PC-3 (cell line): ENCODE results near the genes CCL2, CCL11 and CCL1.

DNA sequence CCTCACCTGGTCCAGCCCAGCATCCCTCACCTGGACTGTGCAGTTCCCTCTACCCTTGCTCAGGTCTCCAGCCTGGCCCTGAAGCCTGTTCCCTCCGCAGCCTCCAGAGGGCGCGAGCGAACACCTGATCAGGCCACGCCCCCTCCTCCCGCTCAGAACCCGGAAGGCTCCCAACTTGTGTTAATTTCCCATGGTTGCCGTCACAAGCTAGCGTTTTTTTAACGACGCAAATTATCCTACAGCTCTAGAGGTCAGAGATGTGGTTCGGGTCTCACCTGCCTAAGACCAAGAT lies 59.7 kb downstream of the LRRC37B start:
- RAMPAGE, long total RNA = no peak

DNA sequence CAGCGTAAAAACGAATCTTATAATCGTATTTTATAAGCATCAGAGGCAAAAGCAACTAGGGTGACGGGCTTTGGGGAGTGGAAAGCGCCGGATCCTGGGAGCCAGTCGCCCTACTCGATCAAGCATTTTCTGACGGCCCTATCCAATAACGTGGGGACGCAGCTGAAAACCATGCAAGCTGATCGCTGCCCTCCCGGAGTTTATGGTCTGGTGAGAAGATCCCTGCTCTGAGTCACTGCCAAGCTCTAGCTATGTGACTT lies 404 bp upstream of the RHOT1 start:
- RAMPAGE, long total RNA = no peak

- RAMPAGE, long total RNA = no peak
Observed at GRCh38 chr17:32382392-32383341, 32.7 kb downstream of the ZNF207 start.

DNA sequence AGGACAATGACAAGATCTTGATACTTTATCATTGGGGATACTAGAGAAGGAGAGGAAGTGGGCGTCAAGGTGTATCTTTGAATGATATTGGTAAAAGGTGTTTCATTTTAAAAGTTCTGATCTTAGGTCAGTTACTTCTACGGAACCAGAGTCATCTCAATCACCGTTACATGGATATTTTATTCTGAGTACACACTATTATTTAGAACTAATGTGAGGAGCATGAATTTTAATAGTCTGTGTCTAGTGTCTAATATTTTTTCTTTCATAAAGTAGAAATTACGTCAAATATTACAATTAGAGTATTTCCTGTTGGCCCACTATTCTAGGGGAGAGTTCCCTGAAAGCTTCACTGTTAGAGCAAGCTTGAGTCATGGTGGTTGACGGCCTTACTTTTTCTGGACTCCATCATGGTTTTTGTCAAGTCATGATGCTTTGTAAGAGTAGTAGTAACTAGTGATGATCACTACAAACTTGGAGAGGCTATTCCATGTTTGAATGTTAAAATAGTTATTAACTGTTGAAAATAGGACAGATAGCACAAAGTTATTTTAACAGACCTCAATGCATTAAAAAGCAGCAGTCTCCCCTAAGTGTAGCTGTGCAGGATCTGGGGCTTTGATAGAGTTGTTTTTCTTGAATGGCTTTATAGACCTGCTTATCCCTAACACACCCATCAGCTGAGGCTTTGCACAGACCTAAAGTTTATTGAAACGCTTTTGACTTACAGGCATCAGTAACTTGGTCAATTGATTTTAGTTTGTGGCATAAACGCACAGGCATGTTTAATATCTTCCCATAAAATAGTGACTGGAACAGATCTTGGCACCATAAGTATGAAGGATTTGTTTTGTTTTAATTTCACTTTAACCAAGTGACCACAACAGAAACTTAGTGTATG lies 1.7 kb downstream of the PSMD11 start:
- RAMPAGE, long total RNA = no peak

DNA sequence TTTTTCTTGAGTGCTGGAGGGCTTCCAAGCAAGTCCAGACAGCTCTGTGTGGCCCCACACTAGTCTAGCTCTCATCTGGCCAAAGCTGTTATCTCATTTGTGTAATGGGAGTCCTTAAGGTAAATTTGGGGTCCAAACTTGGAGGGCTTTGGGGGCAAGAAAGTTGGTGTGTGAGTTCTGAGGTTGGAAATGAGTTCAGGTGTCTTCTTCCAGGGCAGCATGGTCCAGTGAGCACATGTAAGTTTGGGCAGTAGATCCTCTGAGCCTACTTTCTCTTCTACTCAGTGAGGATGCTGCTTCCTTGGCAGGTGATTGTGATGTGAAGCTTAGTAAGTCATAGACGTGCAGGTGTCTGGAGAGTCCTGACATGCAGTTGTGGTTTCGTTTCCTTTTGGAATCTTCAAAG lies 4.4 kb upstream of the CDK5R1 start:
- RAMPAGE, long total RNA = no peak

- RAMPAGE, long total RNA = no peak
Observed at GRCh38 chr17:32495962-32496212, 9.1 kb downstream of the CDK5R1 start.

DNA sequence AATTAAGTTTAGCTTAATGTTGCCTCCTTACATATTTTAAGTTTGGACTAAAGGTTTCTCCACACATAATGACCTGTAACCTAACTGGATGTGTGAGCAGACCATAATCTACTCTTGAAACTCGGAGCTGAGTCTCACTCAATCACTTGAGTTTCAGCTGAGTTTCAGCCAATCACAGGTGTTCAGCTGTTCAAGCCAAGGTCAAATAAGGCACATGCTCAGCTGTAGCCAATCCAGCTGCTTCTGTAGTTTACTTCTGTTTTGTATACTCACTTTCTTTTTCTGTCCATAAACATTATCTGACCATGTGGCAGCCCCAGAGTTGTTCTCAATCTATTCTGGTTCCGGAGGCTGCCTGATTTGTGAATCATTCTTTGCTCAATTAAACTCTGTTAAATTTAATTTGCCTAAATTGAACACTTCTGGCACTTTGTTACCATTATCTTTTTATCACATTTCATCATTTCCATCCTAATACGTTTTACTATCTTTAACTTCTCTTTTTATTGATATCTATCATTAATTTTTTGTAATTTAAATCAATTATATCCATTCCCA lies 72.6 kb downstream of the CDK5R1 start:
- RAMPAGE, long total RNA = no peak

DNA sequence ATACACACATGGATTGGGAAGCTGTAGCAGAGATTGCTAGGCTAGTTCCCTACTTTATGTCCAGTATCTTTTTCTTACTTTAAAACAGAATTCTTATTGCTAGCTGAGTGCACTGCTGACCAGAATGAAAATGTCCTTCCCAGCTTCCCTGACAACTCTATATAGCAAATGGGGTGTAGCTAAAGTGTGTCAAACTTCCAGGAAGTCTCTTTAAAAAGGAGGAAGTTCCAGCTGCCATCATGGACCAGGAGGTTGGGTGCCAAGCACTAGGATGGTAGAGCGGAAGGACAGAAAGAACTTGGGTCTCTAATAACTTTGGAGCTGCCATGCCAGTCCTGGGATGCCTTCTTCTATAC lies 140.8 kb downstream of the MYO1D start:
- RAMPAGE, long total RNA = no peak

DNA sequence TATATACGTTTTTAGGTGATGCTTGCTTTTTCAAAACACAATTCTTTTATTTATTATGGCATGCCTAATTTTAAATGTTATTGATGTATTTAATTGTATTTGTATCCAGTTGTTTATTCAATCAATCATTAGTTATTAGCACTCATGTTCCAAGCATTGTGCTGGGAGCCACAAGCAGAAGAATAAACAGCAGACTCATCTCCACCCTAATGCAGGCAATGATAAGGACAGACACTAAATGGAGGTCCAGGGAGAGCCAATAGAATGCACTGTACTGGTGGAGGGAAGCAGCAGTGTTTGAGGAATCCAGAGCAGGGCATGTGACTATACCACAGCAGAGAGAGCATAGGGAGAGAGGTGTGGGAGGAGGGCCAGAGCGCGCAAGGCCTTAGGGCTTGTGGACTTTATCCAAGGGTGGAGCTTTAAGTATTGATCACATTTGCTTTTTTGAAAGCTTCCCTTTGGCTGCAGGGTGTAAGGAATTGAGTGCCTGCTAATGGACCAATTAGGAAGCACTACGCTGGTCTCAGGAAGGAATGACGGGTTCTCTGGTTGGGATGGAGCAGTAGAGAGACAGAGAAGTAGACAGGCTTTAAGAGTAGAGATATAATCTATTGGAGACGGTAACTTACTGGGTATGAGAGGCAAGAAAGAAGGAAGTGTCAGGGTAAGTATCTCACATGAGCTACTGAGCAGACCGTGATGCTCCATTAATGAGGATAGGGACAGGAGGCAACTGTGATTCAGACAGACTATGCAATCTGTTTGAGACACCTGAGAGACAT lies 82.3 kb downstream of the MYO1D start:
- RAMPAGE, long total RNA = no peak

DNA sequence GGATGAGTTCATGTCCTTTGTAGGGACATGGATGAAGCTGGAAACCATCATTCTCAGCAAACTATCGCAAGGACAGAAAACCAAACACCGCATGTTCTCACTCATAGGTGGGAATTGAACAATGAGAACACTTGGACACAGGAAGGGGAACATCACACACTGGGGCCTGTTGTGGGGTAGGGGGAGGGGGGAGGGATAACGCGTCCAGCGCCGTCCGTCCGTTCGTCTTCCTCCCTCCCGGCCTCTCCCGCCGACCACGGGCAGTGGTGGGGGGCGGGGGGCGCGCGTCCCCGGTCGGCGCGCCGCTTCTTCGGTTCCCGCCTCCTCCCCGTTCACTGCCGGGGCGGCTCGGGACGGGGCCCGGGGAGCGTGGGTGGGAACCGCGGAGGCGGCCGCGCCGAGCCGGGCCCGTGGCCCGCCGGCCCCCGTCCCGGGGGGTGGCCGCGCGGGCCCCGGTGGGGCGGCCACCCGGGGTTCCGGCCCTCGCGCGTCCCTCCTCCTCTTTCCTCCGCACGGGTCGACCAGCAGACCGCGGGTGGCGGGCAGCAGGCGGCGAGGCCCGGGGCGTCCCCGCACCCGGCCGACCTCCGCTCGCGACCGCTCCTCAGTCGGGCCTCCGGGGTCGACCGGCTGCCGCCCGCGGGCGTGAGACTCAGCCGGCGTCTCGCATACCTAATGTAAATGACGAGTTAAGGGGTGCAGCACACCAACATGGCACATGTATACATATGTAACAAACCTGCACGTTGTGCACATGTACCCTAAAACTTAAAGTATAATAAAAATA lies 54.5 kb downstream of the MYO1D start:
- RAMPAGE, long total RNA = no peak

DNA sequence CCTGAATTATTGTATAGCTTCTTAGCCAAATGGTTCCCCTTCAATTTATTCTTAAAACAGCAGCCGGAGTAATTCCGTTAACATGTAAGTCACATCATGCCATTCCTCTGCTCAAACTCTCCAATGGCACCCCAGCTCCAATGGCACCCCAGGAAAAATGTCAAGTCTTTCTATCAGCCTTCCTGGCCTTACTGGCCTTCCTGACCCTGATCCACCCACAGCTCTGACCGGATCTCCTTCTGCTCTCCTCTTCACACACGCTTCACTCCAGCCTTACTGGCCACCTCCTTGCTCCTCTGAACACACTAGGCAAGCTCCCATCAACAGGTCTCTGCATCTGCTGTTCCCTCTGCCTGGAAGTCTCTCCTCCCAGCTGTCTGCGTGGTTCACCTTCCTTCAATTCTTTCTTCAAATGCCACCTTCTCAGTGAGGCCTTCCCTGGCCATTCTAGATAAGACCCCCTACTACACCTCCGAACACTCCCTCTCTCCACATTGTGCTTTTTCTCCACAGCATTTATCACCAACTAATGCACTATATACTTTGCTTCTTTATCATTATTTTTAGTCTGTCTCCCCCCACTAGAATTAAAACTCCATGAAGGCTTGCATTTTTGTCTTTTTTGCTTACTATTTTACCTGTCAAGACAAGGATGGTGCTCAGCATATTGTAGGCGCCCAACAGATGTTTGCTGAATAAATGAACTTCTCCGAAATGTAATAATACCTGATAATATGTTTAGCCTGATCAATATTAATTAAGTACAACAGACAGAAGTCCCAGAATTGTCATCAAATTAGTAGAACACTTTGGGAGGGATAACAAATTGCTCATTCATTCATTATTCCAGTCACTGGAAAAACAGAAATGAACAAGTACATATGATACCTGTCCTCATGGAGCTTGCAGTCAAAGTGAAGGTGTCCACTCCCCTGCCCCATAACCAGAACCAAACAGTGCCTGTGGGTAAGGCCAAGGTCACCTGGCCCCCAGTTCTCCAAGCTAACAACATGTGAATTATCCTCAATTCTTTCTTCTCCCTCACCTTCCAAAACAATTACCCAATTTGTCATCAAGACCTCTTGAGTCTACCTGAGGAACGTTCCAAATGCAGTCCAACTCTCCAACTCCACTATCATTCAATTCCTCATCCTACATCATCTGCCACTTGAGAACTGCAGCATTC lies 43.1 kb downstream of the MYO1D start:
- RAMPAGE, long total RNA = no peak

DNA sequence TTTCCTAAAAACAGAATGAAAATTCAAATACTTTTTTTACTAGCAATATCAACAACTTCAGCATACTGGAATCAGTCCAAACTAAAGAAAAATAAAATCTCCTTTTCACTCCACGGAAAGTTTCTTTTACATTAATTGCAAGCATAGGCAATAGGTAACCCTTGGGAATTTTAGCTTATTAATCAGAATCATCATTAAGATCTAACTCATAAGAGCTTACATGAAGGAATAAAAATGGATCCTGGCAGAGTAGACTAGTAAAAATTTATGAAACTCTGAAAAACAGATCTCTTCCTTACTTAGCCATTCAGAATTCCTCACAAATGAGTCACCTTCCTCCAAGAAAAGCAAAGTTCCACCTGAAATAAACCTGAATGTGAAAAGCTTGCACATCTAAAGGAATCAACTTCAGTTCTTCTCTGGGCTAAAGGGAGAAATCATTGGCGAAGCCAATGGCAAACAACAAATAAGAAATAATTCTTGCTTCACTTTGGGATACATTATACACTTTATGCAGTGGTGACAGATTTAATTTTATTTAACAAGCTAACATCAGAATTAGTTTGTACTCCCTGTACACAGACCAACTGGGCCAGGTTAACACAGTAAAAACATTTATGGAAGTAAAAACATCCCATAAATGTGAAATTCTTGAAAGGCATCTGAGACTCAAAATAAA lies 22.7 kb downstream of the MYO1D start:
- RAMPAGE, long total RNA = no peak

GRCh38 chr17:33506745-33507287 lies 213.7 kb upstream of the ASIC2 start:
- RAMPAGE, long total RNA = no peak

DNA sequence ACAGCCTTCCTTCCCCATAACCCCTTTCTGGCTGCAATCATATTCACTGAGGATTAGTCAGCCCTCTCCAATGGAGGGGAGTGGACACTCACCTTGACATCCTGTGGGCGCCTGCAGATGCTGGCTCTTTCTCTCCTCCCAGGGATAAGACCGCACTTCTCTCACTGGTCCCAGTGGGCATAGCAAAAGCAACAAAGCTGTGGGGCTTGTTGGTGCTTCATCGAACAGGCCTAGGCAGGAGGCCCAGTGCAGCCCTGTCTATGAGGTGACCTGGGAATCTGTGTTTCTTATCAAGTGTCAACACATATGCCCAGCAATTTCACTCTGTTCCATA lies 271.0 kb upstream of the CCL2 start:
- RAMPAGE, long total RNA = no peak

- RAMPAGE, long total RNA = no peak
Observed at GRCh38 chr17:34040080-34040646, 214.9 kb upstream of the CCL2 start.

DNA sequence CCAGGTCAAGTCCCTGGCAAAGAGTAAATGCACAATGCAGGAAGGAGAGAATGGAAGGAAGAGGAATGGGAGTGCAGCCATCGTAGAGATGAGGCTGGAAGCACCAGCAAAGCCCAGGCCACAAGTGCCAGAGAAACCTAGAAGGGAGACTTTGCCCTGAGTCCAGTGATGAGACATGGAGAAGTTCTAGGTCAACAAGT lies 120.7 kb upstream of the CCL2 start:
- RAMPAGE, long total RNA = no peak

- RAMPAGE, long total RNA = no peak
Observed at GRCh38 chr17:34246478-34246822, 8.6 kb upstream of the CCL2 start.

GRCh38 chr17:34254669-34255821 lies at the start of gene CCL2:
CCL2 (plus strand) TSS chr17:34255285.
- RAMPAGE, long total RNA = no peak

- RAMPAGE, long total RNA = no peak
Observed at GRCh38 chr17:34285465-34286008, at the start of gene CCL11. CCL11 (plus strand) TSS chr17:34285742.

DNA sequence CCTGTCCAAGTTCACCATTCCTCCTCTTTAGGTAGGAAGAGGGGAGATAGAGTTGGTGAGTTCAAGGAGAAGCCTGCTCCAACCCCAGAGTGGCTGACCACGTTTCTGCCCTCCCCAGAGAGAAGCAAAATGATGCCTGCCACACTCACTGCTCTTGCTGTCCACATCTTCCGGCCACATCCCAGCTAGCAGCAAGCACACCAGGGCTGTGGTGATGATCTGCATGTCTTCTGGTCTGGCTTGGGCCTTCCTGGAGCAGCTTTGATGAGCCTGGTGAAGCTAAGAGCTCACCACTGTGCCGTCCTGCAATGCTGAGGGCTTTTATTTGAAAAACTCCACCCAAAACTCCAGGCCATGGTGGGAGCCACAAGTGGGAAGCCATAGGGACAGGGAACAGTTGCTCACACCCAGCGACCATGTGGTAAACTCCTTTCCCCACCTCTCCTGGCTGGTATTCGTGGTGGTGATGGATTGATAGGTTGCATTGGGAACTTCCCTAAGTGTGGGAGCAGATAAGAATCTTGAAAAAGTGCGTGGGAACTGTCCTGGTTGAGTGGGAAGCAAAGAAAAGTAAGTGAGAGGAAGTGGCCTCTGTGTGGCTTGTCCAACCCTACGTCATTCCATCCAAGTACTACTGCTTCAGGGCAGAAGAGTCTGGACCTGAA lies at the start of gene CCL1:
CCL1 (minus strand) TSS at position 297 of the 665 bp plus-strand sequence.
- RAMPAGE, long total RNA = no peak